Cardiac septum (tissue), 1 donor: ENCODE data around the gene CD8A.

GRCh38 chr2:85811031-85811862 is 57.5 kb downstream of the ATOH8 start:
- PRO-cap, result no peak

GRCh38 chr2:85886373-85887105 is 2.3 kb downstream of the ST3GAL5 start:
- PRO-cap, result unidirectional peak, plus-strand start at chr2:85886934

- PRO-cap, result no peak
These were observed 46.9 kb upstream of the ST3GAL5 start for GRCh38 chr2:85935653-85936221.

DNA sequence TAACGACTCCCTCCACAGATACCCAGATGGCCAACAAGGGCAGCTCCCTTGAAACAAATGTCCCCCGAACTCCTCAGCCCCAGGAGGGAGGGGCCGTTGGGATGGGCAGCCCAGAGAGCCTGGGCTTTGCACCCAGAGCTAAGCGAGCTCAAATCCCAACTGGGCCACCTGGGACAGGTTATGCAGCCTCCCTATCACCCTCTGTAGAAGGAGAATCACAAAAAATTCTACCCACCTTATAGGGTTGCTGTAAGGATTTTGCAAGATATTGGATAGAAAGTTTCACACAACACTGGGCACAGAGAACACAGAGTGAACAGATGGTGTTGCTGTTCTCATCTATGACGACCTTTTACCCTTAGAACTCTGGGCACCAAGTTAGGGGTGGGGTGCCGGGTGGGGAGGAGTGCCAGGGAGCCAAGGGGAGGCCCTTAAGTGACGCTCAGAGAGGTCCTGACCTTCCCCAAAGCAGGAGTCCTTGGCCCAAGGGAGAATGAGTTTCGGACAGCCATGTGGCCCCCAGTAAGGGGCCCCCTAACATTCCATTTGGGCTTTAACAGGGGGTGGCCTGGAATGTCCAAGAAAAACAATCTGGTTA is 107.9 kb downstream of the POLR1A start:
- PRO-cap, result no peak

DNA sequence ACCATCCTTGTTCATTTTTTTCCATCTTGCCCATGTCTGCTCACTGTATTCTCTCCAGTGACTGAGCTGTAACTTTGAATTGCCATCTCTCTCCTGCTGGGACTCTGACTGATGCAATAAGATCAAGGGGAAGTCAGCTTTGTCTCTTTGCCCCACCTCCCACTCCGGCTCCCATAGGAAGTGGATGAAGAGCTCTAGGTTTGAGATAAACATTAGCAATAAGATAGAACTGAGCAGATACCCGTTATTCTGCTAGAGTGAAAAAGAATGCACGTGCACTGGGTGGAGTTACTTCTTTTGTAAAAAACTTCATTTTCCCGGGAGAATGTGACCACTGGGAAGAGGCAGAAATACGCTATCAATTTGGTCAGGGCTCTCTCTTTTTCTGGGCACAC is 105.4 kb downstream of the POLR1A start:
- PRO-cap, result unidirectional peak, minus-strand start at position 105 of the sequence

DNA sequence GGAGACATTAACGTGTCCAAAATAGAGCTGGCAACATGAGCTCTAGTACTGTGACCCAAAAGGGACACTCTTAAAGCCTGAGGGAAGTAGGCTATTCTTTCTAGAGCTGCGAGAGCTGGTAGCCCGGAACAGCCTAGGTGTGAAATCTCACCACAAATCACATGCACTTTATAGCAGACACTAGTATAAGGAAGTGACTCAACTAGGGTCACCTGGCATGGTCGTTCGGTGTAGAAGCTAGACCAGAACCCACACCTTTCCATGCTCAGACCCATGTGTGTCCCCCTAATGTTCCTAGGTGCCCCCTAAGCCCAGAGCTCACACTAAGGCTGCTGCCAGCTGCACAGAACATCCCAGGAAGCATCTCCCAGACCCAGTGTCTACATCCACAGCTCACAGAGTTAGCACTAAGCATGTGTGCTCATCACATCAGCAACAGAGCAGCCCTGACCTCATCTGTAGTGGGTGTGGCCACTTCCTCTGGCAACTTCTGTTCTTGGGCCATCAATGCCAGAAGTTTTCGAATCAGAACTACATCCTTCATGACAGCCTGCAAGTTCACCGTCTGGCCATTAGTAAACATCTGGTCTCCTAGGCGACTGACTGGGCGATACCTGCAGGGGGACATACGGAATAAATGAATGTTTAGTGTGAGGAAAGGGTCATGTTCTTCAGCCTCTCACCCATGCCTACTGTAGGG is 25.2 kb downstream of the POLR1A start:
- PRO-cap, result no peak

GRCh38 chr2:86443324-86443576 is 2.1 kb downstream of the KDM3A start:
- PRO-cap, result no peak

GRCh38 chr2:86482434-86482926 is 41.3 kb downstream of the KDM3A start:
- PRO-cap, result no peak

DNA sequence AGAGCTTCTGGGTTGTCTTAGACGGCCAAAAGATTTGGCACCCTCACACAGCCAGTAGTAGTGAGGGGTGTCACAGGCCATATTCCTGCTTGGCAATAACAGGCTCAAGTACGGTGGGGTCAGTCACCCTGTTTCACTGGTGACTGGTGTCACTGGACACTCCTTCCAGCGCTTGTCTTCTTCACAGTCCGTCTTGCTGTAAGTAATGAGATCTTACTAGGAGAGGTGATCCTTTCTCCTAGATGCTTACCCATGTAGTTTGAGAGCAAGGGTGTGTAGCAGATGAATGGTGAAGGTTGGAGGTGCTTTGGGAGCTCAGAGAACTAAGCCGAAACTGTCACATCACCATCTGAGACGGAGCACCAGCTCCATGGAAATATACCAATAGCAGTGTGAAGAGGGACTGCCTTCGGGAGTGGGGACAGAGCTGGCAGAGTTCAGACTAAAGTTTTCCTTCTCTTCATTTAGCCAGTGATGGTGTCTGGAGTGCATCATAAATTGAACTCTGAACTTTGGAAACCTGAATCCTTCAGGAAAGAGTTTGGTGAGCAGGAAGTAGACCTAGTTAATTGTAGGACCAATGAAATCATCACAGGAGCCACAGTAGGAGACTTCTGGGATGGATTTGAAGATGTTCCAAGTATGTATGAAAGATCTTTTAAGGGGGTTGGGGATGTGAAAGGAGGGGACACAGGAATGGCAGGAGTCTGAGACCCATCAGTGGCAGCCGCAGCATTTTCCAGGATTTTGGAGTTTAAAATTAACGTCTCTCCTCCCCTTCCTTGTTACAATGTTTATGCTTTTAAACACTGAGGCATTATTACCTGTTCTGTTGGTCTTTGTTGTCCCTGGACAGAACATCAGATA is 42.6 kb downstream of the KDM3A start:
- PRO-cap, result no peak

DNA sequence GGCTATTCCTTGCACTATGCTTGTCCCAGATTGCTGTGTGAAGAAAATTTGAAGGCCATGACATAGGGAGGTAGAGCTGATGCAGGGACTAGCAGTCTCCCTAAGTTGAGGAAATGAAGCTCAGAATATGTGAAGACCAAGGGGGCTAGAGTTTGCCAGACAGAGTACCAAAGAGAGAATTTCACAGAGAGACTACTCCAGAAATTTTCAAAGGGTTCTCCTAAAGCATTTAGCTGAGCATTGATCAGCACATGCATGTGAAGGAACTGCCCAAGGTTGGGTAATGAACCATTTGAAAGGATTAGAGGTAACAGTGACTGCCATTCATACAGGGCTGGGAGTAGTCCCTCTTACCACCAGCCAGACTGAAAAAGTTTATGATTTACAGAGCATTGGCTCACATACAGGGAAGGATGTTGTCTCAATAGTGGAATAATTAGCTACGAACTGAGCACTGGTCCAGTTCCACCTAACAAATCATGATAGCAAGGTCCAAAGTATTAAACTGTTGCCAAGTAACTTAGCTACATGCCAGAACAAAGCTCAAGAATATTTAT is 25.4 kb upstream of the RNF103 start:
- PRO-cap, result no peak

DNA sequence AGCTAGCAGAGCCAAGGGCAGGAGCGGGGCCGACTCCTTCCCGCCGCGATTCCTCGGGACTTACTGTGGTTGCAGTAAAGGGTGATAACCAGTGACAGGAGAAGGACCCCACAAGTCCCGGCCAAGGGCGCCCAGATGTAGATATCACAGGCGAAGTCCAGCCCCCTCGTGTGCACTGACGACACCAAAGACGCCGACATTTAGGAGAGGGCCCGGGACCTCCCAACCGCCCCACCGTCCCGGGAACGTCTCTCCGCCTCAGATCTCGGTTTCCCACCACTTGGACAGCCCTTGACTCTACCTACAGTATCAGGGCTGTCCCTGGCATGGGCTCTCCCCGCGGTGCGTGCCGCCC is 1.5 kb downstream of the CD8A start:
- PRO-cap, result no peak

- PRO-cap, result no peak
These were observed at the start of gene CD8A for GRCh38 chr2:86790759-86791173. Gene CD8A (minus strand): TSS chr2:86790913.

GRCh38 chr2:86792829-86793584 is 2.3 kb upstream of the CD8A start:
- PRO-cap, result no peak

DNA sequence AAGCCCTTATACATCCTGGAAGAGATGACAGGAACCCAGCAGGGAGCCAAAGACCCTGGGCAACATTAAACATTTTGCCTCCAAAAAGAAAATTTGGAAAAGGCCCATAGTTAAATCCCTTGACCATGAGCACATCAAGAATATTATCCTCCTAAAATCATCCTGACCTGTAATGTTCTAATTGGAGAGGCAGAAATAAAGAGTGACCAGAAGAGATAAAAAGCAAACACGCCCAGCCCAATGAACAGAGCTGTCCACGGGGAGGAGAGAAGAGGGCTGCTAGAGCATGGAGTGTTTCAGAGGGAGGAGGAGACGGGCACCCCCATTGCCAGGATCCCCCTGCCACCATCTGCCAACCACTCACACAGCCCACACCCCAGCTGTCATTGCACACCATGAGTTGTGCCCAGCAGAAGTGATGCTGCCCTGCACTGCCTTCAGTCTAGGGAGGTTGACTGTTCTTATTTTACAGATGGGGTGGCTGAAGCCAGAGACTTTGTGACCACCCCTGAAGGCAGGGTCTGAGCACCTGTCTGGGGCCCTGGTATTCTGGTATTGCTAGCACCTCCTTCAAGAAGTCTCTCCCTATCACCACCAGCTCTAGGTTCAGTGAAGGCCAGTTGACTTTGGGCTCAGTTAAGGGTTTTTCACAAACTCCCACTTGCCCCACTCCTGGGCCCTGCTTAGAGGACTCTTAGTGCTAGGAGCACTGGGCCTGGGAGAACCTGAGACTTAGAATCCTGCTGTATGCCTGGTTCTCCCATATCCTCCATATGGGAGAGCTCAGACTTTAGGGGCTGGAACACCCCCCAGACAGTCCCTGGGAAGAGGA is 2.5 kb downstream of the FABP1 start:
- PRO-cap, result no peak

DNA sequence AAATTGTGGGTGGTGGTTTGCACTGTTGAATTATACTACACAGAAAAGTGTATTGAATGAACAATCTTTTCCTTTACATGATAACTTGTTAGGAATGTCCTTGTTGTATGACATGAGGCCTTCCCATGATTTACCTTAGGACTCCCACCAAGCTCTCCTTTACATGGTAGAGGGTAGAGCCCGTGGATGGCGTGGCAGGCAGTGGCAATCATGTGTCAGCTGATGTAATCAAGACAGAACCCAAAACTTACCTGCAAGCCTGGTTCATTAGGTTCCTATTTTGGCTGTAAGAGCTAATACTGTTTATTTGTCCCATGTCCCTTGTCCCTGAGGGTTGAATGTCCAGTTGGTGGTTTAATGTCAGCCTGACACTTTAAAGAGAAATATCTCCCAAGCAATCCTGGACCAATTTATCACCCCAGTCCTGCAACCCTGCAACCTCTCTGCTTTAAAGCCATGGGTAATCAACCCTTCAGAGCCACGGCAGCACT is 5.9 kb upstream of the FABP1 start:
- PRO-cap, result no peak

DNA sequence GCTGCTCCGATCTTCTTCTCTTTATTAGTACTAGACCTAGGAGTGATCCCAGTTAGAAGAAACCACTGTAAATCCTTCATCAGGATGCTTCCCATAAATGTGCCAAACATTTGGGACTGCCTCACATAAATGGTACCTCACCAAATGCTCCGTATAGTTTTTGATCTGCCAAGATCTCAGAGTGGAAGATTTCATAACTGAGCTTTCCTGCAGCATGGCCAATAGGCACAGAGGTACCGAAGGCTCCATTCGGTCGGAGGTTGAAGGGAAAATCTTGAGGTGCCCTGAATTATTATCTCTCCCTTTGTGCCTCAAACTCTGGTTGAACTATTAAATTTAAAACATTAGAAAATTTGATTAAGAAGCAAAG is 10.5 kb upstream of the FABP1 start:
- PRO-cap, result no peak

DNA sequence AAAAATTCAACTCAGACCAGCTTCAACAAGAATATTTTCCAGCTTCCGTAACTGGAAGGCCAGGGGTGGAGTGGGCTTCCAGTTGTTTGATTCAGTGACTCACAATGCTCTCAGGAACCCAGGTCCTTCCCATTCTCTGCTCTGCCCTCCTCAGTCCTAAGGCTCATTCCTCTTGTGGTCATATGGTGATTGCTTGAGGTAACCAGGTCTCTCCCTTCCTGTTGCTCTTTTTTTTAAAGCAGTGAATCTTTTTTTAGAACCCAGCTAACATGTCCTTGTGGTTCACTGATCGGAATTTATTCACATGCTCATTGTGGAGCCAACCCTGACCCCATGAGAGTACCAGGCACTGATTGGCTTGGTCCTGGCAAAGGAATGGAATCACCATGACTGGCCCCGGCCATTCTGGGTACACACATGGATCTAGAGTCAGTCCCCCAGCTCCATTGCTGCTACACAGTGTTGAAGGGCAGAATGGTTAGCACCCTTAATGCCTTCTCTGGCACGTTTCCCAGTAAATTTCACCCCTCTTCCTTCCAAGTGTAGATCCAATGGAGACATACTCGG is 7.4 kb downstream of the THNSL2 start:
- PRO-cap, result bidirectional peak, plus-strand start at position 403 of the sequence, minus-strand start at position 174 of the sequence

DNA sequence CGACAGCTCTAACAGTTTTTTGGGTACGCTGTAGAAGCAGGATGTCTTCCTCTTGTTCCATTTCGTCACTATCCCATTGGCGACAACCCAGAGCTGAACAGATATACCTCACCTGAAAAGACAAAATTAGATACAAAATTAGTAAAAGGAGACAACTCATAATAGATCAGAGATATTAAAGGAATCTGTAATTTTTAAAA is 34.1 kb downstream of the EIF2AK3 start:
- PRO-cap, result no peak

- PRO-cap, result bidirectional peak, plus-strand start at chr2:88627866, minus-strand start at chr2:88627456; bidirectional peak, plus-strand start at chr2:88628217, minus-strand start at chr2:88628179
These were observed 674 bp upstream of the EIF2AK3 start for GRCh38 chr2:88627662-88628614.

DNA sequence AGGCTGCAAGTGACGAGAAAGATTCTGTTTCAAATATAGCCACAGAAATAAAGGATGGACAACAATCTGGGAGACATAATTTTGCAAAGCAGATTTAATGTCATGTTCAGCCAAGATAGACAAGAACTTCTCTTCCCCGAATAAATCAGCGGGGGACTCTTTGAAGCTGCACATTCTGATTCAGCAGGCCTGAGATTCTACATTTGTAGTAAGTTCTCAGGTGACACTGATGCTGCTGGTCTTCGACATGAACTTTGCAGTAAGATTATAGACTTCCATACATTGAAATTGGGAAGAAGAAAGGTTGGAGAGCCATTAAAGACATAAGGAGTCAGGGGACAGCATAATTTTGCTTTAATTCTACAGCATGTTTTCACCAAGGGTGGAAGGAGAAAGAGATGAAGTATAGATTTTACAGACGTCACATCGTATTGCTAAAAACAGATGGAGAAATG is 93.3 kb downstream of the RPIA start:
- PRO-cap, result no peak